Frontal cortex (tissue), 2 donors: ENCODE measurements around the genes HINFP, ABCG4 and NHERF4.

GRCh38 chr11:118927752-118929027 lies 2.5 kb upstream of the BCL9L start:
- RAMPAGE, long total RNA = no peak

- RAMPAGE, long total RNA = no peak
These were observed 6.1 kb downstream of the TRAPPC4 start for GRCh38 chr11:119024203-119025590.

DNA sequence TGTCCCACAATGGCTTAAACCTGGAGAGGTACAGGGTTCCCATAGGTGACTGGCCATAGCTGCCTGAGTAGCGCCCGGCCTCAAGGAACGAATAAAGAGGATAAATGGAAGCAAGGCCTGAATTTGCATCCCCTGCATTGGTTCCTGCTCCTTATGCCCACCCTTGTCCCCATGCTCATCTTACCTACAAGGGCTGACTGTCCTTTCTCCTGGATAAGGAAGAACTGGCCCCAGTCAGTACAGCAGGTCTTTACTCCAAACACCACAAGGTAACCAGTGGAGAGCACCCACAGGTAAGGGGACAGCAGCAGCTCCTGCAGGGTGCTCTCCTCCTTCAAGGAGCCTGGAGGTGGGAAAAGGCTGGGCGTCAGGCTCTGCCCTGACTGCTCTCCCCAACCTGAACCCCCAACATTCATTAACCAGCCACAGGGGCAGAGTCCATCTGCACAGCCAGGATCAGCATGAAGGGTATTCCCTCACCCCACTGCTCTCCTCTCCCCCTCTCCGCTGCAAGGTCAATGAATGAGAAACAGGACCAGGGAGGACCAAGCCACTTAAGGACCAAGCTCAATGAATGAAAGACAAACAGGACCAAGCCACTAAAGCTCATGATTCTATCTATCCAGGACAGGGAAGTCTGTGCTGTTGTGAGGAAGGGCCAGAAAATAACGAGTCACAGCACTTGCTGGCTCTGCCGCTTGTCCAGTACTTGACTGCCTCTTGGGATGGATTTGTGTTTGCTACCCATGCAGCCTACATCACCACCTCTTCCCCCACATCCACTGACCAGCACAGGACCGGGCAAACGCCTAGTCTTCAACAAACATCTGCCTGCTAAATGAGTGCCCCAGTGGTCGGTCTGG lies 8.4 kb downstream of the TRAPPC4 start:
- RAMPAGE, long total RNA = no peak

DNA sequence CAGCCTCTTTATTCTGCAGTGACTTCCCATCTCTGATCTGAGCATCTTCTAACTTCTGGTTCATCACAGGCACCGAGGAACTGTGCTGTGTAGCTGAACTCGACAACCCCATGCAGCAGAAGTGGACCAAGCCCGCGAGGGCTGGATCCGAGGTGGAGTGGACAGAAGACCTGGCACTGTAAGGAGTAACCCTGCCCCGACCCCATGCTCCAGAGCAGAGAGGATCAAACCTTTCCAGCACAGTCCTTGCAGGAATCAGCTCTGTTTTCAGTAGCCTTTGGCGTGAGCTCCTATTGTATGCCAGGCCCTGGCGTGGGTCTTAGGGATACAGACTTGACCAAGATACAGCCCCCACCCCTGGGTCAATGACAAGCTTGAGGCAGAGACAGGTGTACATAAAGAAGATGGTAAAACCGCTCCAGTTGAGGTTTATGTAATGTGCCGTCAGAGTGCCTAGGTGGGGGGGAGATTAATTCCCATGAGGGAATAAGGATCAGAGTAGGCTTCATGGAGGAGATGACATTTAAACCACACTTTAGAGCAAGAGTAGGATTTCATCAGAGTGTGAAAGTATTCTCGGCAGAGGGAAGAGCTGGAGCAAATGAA lies 4.4 kb downstream of the C2CD2L start:
- RAMPAGE, long total RNA = no peak

GRCh38 chr11:119121455-119122061 lies at the start of gene HINFP:
TSS of gene HINFP (plus strand) at chr11:119121580.
- RAMPAGE, long total RNA = no peak

DNA sequence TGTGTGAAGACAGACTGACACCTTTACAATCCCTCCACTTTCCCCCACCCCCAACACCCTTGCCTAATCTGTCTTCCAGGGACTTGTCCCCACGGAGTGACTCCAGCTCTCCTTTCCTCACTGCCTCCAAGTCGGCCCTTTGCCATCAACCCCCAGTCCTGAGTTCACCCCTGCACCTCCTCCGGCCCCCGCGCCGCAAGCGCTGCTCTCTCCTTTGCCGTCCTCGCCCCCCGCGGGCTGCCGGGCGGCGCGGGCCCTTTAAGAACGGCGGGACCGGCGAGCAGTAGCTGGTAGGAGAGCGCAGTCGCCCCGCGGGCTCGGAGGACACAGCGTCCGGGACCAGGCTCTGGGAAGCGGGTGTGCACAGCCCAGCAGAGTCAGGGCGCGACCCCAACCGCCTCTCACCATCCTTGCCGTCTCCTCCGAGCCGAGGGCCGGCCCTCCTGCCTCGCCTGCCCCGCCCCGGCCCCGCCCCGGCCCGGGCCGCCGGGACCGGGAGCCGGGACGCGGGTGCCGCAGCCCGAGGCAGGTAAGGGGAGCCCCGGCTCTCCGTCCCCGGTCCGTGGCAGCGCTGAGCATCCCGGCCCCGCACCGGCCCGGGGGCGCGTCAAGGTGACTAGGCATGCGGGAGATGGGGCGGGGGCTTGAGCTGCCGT lies at the start of gene ABCG4:
TSS of gene ABCG4 (plus strand) at position 301 of the 656 bp plus-strand sequence.
- RAMPAGE, long total RNA = no peak

DNA sequence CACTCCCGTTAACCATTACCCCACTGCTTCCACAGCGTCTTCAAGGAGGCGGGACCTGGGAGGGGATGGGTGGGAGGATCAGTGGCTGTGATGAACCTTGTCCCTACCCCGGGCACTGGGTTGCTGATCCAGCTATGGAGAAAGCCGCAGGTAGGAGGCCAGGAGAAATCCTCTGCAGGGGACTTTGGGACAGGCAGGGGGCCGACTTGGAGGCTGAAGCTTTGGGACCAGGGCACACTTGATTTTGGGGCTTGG lies at the start of gene NHERF4:
TSS of gene NHERF4 (plus strand) at position 115 of the 255 bp plus-strand sequence.
- RAMPAGE, long total RNA = no peak

DNA sequence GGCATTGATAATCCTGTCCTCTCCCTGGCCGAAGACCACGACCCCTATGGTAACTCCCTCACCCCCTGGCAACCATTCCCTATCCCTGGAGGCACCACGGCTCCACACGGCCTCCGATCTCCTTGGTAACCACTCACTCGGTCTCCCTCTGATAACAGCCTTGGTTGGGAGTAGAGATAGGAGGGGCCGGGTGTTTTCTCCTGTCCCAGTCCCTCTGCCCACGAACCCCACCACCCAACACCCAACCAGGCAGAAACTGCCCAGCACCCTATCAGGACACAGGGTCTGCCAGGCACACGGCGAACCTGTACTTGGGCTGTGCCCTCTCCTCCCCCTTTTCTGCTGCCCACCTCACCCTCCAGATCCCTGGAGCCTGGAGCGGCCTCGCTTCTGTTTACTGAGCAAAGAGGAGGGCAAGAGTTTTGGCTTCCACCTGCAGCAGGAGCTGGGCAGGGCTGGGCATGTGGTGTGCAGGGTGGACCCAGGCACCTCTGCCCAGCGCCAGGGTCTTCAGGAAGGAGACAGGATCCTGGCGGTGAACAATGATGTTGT lies 918 bp downstream of the NHERF4 start:
- RAMPAGE, long total RNA = no peak

DNA sequence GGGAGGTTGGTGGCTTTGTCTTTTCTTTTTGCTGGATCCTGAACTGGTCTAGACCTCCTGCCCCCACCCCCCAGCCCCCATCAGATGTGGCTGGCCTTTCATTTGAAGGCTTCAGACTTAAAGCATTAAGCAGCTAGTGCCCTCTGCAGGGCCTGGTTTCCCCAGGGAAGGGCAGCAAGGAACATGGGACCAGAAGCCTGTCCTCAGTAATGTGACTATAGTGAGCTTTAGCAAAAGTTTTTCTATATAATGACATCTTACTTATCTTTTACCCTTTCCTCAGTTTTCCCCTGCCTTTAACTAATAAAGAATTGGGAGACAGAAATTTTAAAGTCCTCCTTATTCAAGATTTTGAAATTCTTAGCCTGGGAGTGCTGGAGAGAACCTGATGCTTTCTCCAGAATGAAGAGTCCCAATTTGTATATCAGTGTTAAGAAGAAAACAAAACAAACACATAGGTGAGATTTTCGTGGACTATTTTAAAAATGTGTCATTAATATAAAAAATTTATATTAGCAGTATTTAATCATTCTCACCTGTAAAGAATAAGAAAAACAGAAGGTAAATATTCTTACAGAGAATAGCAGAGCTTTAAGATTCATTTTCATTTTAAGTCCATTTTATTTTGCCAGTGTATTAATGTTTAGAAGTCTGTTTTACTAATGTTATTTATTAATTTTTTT lies 9.4 kb downstream of the MCAM start:
- RAMPAGE, long total RNA = no peak

GRCh38 chr11:119309622-119309821 lies 7.4 kb downstream of the MCAM start:
- RAMPAGE, long total RNA = no peak

DNA sequence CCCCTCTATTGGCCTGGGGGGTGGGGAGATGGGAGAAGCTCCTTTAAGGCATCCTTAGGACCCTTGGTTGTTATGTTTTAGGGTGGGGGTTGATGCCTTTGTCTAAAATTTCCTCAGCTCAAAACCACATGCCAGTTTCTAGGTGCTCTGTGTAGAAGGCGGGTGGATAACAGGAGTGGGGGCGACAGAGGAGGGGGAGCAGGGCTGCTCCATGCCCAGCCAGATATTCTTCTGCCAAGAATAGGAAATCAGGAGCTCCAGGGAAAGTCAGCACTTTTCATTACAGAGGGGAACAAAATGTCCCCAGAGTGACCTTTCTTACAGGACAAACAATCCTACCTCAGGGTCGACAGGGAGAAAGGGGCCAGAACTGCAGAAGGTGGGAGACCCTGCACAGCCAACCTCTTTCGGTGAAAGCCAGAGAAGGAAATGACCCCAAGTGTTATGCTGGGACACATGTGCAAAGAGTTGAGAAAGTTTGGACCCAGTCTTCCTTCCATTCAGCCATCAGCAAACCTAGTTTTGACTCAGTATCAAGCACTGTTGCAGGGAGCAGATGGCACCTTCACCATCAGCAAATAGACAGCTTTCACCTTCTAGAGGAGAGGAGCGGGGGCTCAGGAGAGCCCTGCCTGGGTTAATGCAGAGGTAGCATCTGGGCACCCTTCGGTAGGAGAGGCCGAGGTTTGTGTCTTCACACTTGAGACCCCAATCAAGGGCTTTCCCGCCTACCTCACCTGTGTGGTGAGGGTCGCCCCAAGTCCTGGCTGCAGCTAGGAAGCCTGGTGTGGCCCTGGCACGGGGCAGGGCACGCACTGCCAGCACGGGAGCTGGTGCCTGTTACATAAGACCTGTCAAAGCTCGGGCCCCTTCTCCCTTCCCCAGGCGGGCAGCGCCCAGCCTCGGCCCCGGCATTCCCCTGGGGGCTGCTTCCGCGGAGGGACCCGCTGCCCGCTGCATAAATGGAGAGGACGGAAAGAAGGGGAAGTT lies 16.1 kb upstream of the MFRP start:
- RAMPAGE, long total RNA = no peak

DNA sequence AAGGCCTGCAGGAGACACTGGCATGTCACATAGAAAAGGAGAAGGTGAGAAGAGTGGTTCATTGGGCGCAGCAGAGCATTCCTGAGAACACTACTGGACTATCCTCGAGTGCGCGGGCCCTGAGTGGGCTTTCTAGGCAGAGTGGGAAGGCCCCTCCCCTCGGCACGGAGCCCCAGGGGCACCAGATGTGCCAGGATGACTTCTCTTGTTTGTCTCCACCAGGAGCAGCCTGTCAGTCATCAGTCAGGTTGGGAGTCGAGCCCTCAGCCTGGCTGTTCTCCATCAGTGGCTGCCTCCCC lies 9.2 kb downstream of the USP2 start:
- RAMPAGE, long total RNA = no peak

GRCh38 chr11:119374064-119374717 lies 7.3 kb downstream of the USP2 start:
- RAMPAGE, long total RNA = no peak

DNA sequence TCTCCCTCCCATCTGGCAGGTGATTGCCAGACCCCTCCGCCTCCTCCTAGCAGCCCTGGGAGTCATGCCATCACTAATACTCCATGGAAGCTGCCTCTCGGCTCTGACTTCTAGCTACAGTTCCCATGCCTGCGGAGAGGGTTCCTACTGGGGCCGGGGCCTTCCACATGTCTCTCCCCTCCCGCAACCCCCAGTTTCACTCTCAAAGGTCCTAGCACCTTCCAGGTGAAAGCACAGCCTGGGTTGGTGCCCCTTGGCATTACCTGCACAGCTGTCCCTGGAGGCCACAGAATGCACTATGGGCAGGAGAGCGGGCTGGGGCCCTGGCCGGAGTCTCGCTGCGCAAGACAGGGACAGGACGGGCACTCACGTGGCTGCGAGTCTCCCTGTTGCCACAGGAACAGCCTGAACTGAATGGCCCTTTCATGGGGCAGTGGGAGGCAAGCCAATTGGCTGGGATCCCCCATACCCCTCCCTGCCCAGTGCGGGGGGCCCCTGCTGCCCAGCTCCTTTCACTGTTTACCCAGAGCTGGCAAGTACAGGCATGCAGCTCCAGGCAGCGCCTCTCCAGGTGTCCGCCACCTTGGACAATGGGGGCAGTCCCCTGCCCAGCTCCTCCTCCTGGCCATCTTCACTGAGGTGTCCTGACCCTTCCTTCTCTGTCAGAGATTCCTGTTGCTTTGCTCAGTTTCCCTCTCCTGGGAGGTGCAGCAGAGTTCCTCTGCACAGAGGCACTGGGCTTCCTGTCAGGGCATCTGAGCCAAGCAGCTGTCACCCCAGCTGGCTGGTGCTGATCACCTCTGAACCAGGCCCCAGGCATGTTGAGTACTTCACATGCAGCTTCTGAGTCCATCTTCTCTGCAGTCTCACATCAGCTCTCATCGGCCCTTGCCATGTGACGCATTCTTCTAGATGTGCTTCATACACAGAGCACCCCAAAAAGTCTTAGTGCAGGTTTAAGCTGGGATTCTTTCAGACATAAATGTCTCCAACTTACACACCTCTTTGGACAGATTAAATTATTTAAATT lies 5.2 kb downstream of the USP2 start:
- RAMPAGE, long total RNA = no peak

GRCh38 chr11:119432391-119433147 lies 9.6 kb upstream of the THY1 start:
- RAMPAGE, long total RNA = no peak

- RAMPAGE, long total RNA = no peak
These were observed 10.3 kb upstream of the THY1 start for GRCh38 chr11:119433148-119433895.

GRCh38 chr11:119664866-119665441 lies 64.0 kb downstream of the NECTIN1 start:
- RAMPAGE, long total RNA = no peak

DNA sequence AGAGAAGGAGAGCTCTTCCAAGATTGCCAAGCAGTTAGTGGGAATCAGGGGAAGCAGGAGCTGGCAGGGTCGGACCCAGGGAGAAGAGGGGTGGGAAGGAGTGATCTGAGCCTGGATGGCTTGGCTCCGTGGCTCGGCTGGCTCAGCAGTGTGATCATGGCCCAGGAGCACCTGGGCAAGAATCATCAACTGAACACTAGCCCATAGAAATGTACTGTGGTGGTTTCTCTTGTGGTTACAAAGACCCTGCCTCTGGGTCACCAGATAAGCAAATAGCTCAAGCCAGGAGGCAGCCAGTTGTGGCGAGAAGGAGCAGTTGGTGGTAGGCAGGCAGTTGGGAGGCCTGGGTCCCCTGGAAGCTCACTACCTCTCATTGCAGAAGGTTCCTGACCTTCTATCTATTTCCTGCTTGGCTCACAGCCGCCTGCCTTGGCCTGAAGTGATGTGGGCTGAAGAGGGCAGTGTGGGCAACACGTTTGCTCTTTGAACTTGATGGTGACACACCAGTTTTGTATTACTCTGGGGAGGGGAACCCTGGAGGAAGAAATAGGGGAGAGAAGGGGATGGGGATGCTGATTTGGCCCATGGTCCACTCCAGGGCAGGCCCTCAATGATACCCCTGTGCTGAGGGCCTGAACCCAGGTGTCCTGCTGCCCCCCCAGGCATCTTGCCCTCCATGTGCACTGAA lies 34.7 kb downstream of the NECTIN1 start:
- RAMPAGE, long total RNA = no peak

- RAMPAGE, long total RNA = no peak
These were observed 425 bp downstream of the NECTIN1 start for GRCh38 chr11:119728476-119729074.

GRCh38 chr11:119739843-119740125 lies 10.8 kb upstream of the NECTIN1 start:
- RAMPAGE, long total RNA = no peak